ENCODE data around the genes OR2W1, OR2H2 and TRIM26.

- PRO-cap, 2 experiments = no peak in any of the 2 experiments
These were observed 35.0 kb upstream of the TRIM27 start for GRCh38 chr6:28958610-28959341.

DNA sequence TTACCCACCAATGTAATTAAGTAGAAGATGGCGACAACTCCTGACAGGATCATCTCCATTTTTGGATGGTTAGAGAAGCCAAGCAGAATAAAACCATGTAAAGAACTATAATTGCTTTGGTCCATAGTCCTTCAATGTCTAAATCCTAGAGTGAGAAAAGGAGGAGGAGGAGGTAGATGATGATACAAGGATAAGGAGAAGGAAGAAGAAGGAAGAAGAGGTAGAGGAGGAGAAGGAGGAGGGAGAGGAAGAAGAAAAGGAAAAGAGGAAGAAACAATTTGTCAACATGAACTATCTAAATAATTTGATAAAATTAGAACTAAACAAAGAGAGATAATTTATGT is at the start of gene OR2W1:
Gene OR2W1 (minus strand): TSS at position 125 of the 344 bp plus-strand sequence.
- PRO-cap, 2 experiments = no peak in any of the 2 experiments

GRCh38 chr6:29584682-29585356 is at the start of gene OR2H2:
OR2H2 (plus strand) TSS chr6:29585121.
- PRO-cap, 2 experiments = no peak in any of the 2 experiments

DNA sequence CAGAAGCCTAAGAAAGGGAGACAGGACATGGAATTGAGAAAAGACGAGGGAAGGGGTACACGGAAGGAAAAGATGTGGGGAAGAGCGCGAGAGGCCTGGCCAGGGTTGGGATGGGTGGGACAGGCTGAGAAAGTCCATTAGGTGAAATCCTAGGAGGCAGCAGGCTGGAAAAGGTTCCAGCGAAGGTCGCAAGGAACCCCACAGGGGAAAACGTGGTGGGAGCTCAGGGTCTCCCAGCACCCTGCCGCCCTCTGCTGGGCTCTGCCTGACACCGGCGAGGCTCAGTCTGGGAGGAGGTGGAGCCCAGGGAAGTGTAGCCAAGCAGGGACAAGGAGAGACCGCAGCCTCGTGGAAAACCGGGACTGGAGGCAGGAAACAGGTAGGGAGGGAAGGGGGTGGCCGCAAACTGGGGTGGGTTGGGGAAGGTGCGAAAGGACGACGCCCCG is 4.4 kb downstream of the GABBR1 start:
- PRO-cap, 2 experiments = peak in 1 of 2 experiments; most common minus-strand start position 253 of the sequence (in 1)

GRCh38 chr6:29629644-29630077 is 3.3 kb downstream of the GABBR1 start:
- PRO-cap, 2 experiments = no peak in any of the 2 experiments

GRCh38 chr6:29673172-29673609 is 7.8 kb downstream of the ZFP57 start:
- PRO-cap, 2 experiments = no peak in any of the 2 experiments

- PRO-cap, 2 experiments = peak in 2 of 2 experiments; most common plus-strand start chr6:29728049 (in 2)
These were observed 4.6 kb downstream of the HLA-F start for GRCh38 chr6:29727609-29728424.

DNA sequence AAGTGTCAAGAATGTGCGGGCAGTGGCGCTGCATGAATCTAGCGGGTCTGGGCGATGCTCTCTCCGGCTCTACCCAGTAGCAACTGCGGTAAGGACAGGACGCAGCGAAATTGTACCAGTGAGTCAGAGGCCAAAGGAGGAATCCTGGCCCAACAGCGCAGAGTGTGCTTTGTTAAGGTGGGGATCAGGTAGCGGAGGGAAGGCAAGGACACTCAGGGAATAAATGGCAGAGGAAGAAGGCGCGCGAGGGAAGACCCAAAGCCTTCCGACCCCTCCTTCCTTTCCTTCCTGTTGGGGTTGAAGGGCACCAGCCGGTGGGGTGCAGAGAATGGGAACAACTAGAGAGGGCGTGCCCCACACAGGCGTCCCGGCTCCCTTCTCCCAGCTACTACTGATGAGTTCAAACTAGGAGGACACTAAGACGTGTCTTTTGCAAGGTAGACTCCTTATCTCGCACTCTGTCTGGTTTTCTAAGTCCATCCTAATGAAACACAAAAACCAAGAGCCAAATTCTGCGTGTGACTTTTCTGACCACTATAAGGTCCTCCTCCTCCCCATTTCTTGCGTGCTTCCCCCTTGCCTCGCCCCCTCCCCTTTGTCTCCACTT is 32.3 kb downstream of the HLA-F start:
- PRO-cap, 2 experiments = no peak in any of the 2 experiments

GRCh38 chr6:29948078-29948941 is 6.0 kb downstream of the HLA-A start:
- PRO-cap, 2 experiments = peak in 1 of 2 experiments; most common plus-strand start chr6:29948497 (in 1)

GRCh38 chr6:30206600-30207708 is 6.3 kb downstream of the TRIM26 start:
- PRO-cap, 2 experiments = no peak in any of the 2 experiments

GRCh38 chr6:30213244-30213667 is at the start of gene TRIM26:
TRIM26 (minus strand) TSS chr6:30213406.
- PRO-cap, 2 experiments = peak in 2 of 2 experiments; most common plus-strand start chr6:30213603 (in 2); most common minus-strand start chr6:30213363 (in 2)

DNA sequence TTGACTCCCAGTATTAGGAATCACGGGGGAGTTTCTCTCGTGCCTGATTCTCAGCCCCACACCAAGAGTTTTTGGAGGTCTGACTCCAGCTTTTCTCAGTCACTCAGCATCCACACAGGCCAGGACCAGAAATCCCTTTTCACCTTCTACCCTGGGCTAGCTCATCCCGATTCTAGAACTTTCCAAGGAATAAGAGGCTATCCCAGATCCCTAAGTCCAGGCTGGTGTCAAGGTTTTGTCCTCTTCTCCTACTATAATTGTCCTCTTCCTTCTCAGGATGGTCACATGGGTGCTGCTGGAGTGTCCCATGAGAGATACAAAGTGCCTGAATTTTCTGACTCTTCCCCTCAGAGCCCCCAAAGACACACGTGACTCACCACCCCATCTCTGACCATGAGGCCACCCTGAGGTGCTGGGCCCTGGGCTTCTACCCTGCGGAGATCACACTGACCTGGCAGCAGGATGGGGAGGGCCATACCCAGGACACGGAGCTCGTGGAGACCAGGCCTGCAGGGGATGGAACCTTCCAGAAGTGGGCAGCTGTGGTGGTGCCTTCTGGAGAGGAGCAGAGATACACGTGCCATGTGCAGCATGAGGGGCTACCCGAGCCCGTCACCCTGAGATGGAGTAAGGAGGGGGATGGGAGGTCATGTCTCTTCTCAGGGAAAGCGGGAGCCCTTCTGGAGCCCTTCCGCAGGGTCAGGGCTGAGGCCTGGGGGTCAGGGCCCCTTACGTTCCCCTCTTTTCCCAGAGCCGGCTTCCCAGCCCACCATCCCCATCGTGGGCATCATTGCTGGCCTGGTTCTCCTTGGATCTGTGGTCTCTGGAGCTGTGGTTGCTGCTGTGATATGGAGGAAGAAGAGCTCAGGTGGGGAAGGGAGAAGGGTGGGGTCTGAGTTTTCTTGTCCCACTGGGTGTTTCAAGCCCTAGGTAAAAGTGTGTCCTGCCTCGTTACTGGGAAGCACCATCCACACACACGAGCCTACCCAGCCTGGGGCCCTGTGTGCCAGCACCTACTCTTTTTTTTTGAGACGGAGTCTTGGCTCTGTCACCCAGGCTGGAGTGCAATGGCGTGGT is 1.8 kb downstream of the HLA-E start:
- PRO-cap, 2 experiments = peak in 1 of 2 experiments; most common plus-strand start position 1,019 of the sequence (in 1)

DNA sequence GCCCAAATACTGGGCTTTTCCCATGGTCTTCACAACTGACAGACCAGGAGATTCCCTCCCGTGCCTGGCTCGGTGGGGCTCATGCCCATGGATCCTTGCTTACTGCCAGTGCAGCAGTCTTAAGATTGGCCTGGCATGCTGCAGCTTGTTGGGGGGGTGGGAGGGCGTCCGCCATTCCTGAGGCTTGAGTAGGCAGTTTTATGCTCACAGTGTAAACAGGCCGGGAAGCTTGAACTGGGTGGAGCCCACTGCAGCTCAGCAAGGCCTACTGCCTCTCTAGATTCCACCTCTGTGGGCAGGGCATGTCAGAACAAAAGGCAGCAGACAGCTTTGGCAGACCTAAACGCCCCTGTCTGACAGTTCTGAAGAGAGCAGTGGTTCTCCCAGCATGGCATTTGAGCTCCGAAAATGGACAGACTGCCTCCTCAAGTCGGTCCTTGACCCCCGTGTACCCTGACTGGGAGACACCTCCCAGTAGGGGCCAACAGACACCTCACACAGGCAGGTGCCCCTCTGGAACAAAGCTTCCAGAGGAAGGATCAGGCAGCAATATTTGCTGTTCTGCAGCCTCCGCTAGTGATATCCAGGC is 31.9 kb downstream of the HLA-E start:
- PRO-cap, 2 experiments = no peak in any of the 2 experiments

DNA sequence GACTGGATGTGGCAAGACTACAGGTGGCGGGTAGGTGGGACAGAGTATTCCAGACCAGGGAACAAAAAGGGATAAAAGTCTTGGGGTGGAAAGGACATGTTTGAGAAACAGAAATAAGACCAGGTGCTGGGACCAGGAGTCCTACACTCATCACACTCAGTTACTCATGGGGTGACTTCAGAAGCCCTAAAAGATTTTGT is 21.2 kb downstream of the GNL1 start:
- PRO-cap, 2 experiments = no peak in any of the 2 experiments

GRCh38 chr6:30555531-30555773 is 837 bp downstream of the GNL1 start:
- PRO-cap, 2 experiments = no peak in any of the 2 experiments

- PRO-cap, 2 experiments = no peak in any of the 2 experiments
These were observed 5.2 kb downstream of the PRR3 start for GRCh38 chr6:30562310-30562767.

DNA sequence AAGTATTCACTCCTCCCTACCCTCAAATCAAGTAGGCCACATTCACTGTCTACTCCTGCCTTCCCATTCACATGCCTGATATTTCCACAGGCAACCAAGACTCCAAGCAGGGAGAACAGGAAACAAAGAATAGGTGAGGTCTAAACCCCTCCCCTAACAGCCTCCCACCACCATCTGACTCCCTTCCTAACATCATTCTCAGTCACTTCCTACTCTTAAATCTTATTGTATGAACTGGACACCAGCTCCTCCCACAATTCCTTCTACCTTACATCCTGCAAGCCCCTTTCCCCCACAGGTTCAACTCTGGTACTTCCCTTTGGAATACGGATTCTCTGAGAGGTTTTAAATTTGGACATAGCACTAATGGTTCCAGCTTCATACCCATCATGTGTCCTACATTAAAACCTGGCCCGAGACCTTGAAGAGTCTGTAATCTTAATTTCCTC is 932 bp upstream of the C6orf136 start:
- PRO-cap, 2 experiments = no peak in any of the 2 experiments

DNA sequence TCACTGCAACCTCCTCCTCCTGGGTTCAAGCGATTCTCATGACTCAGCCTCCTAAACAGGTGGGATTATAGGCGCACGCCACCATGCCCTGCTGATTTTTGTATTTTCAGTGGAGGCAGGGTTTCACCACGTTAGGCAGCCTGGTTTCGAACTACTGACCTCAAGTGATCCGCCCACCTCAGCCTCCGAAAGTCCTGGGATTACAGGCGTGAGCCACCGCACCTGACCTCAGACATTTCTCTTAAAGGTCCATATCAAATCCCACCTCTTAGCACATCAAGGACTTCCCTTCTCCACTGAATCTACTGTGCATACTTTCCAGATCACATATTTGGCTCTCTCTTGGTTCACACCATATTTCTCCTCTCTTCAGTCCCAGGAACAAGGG is 12.0 kb downstream of the C6orf136 start:
- PRO-cap, 2 experiments = no peak in any of the 2 experiments

DNA sequence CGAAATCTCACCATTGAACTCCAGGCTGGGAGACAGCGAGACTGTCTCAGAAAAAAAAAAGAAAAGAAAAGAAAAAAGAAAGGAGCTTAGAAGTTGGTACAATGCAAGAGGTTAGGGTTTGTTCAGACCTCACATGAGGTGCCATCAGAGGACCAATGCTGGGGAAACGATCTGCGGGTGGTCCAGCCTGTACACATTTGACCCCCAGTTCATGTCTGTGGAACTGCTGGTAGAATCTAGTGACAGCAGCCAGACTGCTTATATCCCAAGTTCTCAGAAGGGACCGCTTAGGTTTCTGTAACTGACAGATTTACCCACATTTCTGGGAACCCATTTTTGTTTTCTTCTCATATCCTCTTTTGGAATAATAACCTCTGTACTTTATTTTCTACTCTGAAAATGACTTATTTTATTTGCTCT is 4.7 kb downstream of the PPP1R18 start:
- PRO-cap, 2 experiments = no peak in any of the 2 experiments

- PRO-cap, 2 experiments = no peak in any of the 2 experiments
These were observed 831 bp downstream of the PPP1R18 start for GRCh38 chr6:30685306-30686322.